ENCODE measurements around the genes IFITM1, PHRF1 and CHID1.

- PRO-cap = no peak
- RAMPAGE, long total RNA = no peak
These were observed 4.8 kb downstream of the BET1L start for GRCh38 chr11:201959-203164.

DNA sequence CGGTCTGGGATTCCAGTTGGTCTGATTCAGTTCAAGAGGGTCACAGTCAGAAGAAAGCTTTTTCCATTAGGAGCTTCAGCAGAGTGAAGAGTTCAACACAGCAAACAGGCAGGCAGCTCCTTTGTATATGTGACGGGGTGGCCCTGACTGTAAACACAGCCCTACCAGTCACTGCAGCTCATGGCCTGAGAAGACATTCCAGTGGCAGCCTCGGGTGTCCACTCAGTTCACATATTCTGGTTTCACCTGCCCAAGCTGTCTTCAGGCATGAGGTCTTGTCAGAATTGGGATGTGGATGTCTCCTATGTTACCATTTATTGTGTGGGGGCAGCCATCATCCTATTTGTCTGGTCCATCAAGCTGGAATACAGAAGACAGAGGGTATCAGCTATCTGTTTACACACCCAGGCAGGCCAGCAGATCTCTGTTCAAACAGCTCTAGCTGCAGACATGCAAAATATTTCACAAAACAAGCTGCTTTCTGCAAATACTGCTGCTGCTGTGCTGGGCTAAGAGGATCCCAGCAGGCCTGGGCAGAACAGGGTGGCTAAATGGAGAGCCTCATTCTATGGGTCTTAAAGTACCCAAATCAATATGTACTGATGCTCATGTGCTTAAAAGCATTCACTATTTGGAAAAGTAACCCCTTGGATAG, 9.0 kb downstream of the RIC8A start:
- PRO-cap = no peak
- RAMPAGE, long total RNA = no peak

DNA sequence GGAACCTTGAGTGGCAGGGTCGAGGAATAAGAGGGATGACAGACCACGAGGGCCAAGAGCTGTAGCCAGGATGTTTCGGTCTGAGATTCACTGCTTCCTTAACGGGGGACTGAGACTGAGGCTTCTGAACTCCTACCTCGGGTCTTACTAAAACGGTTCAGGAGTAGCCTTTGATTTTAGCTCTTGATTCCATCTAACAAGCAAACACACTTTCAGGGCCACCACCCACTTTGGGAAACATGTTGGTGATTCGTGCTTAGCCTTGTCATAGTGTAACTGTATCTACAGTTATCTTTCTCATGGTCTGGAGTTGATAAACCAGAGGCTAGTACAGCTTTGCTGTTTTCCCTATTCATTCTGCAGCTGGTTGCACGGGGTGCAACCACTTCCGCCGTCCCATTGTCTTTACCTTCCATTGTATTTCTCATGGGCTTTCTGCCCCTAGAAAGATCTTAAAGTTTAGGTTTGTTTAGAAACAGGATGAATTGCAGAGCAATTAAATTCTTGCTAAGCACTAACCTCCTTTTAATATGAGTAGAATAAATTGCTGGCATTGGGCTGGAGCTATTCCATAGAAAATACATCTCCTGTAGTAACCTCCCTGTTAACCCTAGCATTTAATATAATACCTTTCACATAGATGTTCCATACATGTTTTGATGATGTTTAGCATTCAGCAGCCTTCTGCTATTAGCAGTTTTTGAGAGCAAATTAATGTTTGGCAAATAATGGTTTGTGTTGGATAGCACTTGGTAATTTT, 709 bp downstream of the PSMD13 start:
- PRO-cap = no peak
- RAMPAGE, long total RNA = no peak

DNA sequence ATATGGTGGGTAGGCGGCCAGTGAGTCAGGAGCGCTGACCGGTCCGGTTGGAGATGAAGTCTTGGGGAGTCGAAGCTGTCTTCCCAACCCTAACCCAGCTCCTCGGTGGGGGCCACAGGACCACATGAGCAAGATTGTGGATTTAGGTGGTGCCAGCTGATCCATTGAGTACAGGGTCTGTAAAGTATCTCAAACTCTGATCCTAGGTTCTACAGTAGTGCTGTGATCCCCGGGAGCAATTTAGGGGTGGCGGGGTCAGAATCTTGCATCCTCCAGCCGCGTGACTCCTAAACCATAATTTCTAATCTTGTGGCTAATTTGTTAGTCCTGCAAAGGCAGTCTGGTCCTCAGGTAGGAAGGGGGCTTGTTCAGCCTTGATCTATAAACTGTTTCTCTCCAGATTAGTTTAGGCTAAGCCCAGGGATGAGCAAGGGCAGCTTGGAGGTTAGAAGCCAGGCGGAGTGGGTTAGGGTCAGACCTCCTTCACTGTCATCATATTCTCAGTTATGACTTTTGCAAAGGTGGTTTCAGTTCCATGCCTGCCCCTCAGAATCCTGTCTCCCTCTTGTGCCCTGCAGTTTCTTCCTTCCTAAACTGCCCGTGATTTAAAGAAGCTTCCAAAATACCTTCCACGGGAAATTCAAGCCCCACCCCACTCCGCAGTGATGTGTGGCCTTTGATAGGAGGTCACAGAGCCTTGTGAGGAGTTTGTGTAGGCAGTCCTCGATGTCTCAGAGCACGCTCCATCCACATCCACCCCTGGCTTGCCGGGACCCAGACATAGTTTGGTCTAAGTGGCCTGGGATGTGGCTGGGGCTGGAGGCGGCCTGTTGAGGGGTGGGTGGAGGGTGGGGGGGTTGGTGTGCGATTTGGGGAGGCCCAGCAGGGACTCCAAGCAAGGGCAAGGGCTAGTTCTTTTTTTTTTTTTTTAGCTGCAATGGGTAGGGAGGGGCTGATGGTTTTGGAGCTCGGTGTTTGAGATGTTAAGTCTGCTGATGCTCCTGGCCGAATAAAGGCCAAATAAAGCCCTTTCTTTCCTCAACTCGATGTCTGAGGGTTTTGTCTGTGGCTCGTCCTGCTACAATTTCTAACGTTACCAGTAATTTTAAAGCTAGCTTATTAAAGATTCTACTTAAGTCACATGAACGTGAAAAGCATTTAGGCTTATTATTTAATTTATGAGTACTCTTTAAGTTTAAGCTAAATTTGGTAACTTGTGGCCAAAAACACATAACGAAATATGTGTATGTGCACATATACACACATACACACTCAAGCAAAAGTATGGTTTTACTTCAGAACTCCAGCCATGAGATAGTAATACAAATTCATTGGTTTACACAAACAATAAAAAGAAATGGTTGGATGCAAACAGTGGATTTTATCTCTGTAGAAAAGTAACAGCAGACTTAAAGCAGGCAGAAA, 1.6 kb upstream of the IFITM1 start:
- PRO-cap = no peak
- RAMPAGE, long total RNA = no peak

DNA sequence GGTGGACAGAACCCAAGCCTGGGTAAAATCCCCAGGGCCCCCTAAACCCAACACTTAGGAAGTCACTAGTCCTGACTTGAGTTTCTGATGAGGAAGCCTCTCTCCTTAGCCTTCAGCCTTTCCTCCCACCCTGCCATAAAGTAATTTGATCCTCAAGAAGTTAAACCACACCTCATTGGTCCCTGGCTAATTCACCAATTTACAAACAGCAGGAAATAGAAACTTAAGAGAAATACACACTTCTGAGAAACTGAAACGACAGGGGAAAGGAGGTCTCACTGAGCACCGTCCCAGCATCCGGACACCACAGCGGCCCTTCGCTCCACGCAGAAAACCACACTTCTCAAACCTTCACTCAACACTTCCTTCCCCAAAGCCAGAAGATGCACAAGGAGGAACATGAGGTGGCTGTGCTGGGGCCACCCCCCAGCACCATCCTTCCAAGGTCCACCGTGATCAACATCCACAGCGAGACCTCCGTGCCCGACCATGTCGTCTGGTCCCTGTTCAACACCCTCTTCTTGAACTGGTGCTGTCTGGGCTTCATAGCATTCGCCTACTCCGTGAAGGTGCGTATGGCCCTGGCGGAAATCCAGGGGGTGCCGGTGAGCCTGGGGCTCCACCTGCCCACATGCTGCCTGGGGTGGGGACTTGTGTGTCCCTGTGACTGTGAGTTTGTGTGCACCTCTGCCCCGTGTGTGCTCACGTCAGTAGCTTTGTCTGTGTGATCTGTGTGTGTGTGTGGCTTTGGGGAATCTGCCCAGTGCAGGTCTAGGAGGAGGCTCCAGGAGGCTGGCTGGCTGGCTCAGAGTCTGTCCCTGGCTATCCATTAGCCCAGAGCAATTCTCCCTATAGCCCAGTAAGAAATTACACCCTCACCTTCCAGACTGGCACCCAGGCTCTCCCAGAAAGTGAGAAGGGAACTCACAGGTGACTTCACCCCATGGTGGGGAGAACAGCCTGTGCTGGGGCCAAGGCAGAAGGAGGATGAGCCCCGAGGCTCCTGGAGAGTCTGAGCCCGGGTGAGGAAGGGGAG, at the start of gene IFITM1:
TSS of gene IFITM1 (plus strand) at position 253 of the 1,036 bp plus-strand sequence.
- PRO-cap = bidirectional peak, plus-strand start at position 253 of the sequence, minus-strand start at position 86 of the sequence
- RAMPAGE, long total RNA = start-site peak on the plus strand centred at position 257 of the sequence, 50 bp wide, 8,722 and 1,817 reads in 2 replicates

DNA sequence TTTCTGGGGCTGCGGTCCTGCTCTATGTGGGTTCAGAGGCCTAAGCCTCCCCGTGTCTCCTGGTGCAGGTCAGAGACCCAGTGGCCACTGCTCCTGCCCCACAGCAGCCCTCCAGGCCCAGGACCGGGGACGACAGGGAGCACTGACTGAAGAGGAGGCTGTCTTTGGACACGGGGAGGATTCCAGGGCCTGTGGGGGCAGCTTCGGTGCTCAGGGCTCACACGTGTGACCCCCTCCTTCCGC, 6.0 kb upstream of the IFITM3 start:
- PRO-cap = no peak
- RAMPAGE, long total RNA = no peak

- PRO-cap = bidirectional peak, plus-strand start at chr11:353527, minus-strand start at chr11:353506
- RAMPAGE, long total RNA = no peak
These were observed 15.8 kb upstream of the B4GALNT4 start for GRCh38 chr11:353078-354289.

DNA sequence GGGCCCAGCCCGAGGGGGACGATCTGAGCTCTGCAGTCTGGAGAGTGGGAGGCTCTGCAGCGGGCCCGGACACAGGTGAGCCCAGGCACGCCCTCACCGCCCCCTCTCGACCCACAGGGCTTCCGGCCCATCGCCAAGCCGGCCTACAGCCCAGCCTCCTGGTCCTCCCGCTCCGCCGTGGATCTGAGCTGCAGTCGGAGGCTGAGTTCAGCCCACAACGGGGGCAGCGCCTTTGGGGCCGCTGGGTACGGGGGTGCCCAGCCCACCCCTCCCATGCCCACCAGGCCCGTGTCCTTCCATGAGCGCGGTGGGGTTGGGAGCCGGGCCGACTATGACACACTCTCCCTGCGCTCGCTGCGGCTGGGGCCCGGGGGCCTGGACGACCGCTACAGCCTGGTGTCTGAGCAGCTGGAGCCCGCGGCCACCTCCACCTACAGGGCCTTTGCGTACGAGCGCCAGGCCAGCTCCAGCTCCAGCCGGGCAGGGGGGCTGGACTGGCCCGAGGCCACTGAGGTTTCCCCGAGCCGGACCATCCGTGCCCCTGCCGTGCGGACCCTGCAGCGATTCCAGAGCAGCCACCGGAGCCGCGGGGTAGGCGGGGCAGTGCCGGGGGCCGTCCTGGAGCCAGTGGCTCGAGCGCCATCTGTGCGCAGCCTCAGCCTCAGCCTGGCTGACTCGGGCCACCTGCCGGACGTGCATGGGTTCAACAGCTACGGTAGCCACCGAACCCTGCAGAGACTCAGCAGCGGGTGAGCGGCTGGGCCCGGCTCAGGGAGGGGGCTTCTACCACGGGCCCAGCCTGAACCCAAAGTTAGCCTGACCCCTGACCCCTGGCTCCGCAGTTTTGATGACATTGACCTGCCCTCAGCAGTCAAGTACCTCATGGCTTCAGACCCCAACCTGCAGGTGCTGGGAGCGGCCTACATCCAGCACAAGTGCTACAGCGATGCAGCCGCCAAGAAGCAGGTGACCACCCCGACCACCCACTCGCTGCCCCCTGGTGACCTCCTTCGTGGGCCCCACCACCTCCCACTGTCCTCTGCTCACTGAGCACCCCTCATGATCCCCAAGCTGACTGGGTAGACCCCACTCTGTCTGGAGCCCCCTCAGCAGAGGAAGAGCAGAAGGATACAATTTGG, 3.1 kb downstream of the PKP3 start:
- PRO-cap = no peak
- RAMPAGE, long total RNA = no peak

GRCh38 chr11:409600-410441, 5.0 kb downstream of the SIGIRR start:
- PRO-cap = no peak
- RAMPAGE, long total RNA = no peak

- PRO-cap = no peak
- RAMPAGE, long total RNA = no peak
These were observed 4.1 kb upstream of the ANO9 start for GRCh38 chr11:445696-446566.

DNA sequence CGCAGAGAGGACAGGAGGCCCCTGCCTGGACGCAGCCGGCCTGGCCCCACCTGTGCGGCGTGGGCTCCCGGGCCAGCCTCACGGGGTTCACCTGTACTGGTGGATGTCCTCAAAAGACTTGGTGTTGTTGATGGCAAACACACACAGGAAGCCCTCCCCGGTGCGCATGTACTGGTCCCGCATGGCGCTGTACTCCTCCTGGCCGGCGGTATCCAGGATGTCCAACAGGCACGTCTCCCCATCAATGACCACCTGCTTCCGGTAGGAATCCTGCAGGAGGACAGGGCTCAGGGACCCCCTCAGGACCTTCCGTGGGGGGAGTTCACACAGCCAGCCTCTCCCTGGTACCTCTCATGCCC, 1.7 kb downstream of the HRAS start:
- PRO-cap = no peak
- RAMPAGE, long total RNA = no peak

DNA sequence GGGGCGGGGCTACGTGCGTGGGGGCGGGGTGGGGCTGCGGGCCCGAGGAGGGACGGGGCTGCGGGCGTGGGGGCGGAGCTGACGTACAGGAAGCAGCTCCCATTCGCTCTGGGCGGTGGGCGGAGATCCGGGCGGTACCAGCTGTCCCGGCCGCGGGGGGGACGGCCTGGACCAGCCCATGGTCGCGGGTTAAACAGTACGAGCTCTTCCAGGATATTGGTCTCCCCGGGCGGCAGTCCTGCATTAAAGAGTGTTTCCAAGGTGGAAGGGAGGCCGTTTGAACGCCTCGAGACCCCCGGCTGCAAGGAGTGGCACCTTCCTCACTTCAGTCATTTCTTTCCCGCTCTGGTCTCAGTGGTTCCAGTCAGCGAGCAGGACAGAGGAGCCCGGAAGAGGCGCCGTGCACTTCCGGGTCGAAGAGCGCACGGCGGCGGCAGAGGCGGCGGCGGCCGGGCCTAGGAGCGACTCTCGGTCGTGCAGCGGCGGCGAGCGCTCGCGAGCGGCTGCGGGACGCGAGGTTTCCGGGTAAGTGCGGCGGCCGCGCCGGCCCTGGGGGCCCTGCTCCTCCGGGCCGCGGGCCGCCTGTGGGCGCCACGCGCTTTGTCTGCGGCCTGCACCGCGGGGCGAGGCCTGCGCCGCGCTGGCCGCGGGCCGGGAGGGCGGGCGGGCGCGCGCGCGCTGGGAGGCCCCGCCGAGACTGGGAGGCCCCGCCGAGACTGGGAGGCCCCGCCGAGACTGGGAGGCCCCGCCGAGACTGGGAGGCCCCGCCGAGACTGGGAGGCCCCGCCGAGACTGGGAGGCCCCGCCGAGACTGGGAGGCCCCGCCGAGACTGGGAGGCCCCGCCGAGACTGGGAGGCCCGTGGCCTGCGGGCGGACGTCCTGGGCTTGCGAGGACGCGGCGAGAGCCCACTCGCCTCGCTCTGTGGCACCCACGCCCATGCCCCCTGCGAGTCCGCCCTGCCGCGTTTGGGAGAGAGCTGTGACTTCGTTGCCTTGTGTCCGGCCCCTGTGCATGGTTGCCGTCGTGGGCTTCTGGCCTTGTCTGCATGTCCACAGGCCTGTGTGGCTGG, at the start of gene PHRF1:
TSS of gene PHRF1 (plus strand) at position 403 of the 1,071 bp plus-strand sequence.
- PRO-cap = bidirectional peak, plus-strand start at position 192 of the sequence, minus-strand start outside the sequence; bidirectional peak, plus-strand start at position 363 of the sequence, minus-strand start at position 347 of the sequence
- RAMPAGE, long total RNA = start-site peak on the plus strand centred at position 427 of the sequence, 76 bp wide, 1,173 and 64 reads in 2 replicates

GRCh38 chr11:724366-724946, 18.4 kb downstream of the EPS8L2 start:
- PRO-cap = unidirectional peak, plus-strand start at chr11:724562
- RAMPAGE, long total RNA = no peak

- PRO-cap = no peak
- RAMPAGE, long total RNA = no peak
These were observed 14.9 kb downstream of the GATD1 start for GRCh38 chr11:762216-762946.

GRCh38 chr11:790998-791519, 1.2 kb upstream of the CEND1 start:
- PRO-cap = bidirectional peak, plus-strand start at chr11:791075, minus-strand start at chr11:790810
- RAMPAGE, long total RNA = no peak

GRCh38 chr11:803222-803624, 1.8 kb downstream of the PIDD1 start:
- PRO-cap = no peak
- RAMPAGE, long total RNA = no peak

- PRO-cap = no peak
- RAMPAGE, long total RNA = no peak
These were observed 3.7 kb downstream of the RPLP2 start for GRCh38 chr11:813153-814142.

DNA sequence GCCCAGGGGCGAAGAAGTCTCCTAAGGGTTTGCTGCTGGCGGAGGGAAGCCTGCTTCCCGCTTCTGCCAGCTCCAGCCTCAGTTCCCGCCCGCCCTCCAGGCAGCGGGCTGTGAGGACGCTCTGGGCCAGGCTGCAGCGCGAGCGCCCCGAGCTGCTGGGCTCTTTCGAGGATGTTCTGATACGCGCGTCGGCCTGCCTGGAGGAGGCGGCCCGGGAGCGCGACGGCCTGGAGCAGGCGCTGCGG, 2.1 kb downstream of the CRACR2B start:
- PRO-cap = bidirectional peak, plus-strand start at position 81 of the sequence, minus-strand start outside the sequence; bidirectional peak, plus-strand start at position 164 of the sequence, minus-strand start at position 112 of the sequence
- RAMPAGE, long total RNA = no peak

DNA sequence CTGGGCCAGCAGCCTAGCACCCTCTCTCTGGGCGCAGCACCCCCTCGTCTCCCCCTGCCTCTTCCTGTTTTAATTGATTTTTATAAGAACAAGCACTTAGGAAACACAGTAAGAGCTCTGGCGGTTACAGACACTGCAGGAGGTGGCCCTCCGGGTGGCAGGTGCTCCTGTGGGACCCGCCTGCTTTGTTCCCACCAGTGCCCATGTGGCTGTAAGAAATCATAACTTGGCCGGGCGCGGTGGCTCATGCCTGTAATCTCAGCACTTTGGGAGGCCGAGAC, 18.4 kb downstream of the TSPAN4 start:
- PRO-cap = no peak
- RAMPAGE, long total RNA = no peak

GRCh38 chr11:910695-910947, at the start of gene CHID1:
Gene CHID1 (minus strand): TSS chr11:910810.
- PRO-cap = bidirectional peak, plus-strand start at chr11:911044, minus-strand start at chr11:910802
- RAMPAGE, long total RNA = start-site peak on the minus strand at chr11:910783-910856, 128 and 10 reads in 2 replicates

Data from GM23338 (cell line).